ENCODE data around the genes NKAPL and ZKSCAN3.

GRCh38 chr6:26642229-26642473, 17.4 kb downstream of the ZNF322 start:
- PRO-cap: no peak

DNA sequence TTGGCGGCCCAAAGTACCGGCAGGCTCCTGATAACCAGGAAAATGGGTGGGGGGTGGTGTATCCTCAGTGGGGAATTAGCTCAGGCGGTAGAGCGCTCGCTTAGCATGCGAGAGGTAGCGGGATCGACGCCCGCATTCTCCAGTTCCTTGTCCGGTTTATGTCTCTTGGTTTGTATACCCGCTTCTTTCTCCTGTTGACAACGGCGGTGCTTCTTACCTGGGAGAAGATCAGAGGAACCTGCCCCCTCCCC, 70.8 kb upstream of the ZNF322 start:
- PRO-cap: no peak

GRCh38 chr6:27138117-27138958, 744 bp upstream of the H4C9 start:
- PRO-cap: no peak

DNA sequence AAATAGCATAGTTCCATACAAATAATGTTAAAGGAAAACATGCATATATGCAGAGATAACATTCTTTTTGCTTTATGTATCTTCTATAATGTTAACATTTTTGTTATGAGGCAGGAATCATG, 262 bp upstream of the H4C9 start:
- PRO-cap: no peak

DNA sequence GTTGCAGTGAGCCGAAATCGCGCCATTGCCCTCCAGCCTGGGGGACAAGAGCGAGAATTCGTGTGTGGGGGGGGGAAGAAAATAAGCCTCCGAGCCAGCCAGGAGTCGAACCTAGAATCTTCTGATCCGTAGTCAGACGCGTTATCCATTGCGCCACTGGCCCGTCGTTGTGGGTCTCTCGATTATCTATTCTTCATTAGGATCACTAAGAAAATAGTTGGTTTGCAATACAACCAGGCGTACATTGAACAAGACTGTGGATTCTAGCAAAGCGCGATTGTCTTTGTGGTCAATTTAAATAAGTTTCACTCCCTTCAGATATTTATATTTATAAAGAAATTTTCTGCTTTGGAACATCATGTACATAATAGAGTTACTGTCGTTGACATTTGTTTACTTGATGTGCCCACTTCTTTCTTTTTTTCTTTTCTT, 33.7 kb upstream of the PRSS16 start:
- PRO-cap: no peak

DNA sequence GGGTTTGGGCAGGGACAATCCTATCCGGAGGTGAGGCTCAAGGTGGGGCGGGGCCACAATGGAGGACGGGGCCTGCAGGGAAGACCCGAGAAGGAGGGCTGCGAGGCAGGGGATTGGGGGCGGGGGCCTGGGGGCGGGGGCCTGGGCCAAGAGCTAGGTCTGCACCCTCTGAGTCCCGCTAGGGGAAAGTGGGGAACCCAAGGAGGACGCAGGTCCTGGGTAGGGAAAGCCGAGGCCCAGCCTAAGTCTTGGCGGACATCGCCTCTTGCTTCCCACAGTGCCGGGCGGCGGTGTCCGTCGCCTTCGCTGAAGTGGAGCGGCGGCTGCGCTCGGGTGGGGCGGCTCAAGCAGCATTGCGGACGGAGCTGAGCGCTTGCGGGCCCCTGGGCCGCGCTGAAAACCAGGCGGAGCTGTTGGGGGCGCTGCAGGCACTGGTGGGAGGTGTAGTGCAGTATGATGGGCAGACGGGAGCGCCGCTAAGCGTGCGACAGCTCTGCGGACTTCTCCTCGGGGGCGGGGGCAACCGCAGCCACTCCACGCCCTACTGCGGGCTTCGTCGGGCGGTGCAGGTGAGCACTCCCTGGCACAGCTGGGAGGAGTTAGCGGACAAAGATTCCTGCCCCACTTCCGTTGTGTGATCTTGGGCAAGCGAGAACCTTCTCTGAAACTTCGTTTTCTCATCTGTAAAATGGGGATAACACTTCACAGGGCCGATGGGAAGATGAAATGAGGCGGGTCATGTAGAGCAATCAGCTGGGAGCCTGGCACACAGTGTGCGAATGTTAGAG, 4.2 kb downstream of the PRSS16 start:
- PRO-cap: bidirectional peak, plus-strand start at position 58 of the sequence, minus-strand start outside the sequence; bidirectional peak, plus-strand start at position 583 of the sequence, minus-strand start at position 433 of the sequence

DNA sequence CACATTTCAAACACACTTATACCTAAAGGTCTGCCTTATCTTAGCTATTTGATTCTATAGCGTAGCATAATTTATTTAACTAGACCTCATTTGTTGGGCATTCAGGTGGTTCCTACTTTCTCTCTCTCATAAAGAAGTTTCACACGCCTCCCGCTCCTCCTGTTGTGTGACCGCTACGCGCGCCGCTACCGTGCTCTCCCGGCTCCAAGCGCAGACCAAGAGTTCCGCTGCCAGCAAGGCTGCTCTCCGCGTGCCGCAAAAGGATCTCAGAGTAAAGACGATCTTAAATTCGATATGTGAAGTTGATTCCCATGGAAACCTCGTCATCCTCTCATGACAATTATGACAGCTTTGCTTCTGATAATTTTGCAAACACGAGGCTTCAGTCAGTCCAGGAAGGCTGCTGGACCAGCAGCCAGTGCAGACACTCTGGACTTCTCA, 20.4 kb downstream of the PRSS16 start:
- PRO-cap: unidirectional peak, plus-strand start at position 242 of the sequence

DNA sequence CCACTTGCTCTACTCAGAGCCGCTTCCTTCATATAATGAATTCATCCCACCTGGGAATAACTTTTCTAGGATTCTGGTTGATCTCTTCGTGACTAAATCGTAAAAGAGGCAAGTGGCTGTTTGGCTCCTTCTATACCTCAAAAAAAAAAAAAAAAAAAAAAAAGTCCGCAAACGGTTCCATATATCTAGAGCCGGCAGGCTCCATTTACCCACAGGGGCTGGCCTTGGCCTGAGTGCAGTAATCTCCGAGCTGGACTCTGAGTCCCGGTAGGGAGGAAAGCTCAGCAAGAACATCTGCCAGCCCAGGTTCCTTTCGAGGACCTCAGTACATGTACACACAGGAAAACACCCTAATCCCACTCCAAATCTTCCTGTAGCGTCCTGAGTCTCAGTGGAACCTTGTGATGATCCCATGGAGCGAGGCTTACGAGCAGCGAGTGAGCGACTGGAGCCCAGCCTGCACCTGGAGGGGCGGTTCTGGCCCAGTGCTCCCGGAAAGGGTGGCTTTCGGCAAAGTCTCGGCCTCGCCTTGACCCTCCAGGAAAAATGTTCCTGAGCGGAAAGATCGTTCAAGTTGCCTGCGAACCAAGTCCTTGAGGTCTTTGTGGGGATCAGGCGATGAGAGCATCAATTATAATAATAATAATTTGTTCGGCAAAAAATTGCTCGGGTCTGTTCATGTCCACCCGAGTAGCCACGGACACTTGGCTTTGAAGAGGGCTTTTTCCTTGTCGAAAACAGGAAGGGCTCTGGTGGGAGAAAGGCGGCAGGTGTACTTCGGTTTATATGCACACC, 32.1 kb downstream of the PRSS16 start:
- PRO-cap: no peak

DNA sequence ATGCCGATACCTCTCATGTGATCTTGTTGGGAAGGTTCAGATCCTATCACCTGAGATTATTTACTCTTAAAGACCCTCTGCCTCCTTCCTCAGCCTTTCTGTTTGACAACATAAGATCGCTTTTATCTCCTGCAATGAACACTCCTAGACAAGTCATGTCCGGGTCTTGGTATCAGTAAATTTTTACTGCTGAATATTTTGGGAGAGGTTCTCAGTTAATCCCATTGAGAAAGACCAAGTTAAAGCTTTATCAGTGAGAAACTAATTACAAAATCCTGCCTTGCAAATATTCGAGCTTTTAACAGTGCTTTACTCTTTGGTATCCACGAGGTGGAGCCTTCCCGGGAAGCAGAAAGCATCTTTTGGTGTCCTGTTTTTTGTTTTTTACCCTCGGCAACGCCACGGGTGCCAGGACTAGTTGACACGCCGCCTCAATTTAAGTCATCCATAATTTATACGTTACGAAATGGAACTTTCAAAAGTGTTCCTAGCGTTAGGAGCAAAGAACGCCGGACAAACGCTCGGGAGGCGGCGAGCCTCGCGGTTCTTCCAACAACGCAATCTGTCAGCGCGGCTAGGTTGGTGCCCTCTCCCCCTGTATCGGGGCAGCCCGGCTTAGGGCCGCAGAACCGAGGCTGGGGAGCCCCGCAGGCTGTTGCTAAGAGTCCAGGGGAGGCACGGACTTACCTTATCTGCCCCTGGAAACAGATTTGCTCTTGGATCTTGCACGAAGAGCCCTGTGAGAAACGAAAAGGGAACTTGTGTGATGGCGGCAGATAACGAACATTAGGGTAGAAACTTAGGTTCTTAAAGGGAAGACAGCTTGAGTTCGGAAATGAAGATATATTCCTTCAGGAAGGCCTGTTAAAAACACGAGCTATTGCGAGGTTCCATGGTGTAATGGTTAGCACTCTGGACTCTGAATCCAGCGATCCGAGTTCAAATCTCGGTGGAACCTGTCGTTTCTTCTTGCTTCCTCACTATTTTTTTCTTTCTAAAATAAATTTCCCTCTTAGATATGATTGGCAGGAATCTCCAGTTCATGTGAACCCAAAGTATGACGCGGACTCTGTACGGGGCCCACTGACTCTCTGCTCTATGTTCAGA, 46.1 kb upstream of the ZNF184 start:
- PRO-cap: unidirectional peak, minus-strand start at position 788 of the sequence

- PRO-cap: no peak
Observed at GRCh38 chr6:27808352-27808768, 387 bp downstream of the H2AC13 start.

- PRO-cap: no peak
Observed at GRCh38 chr6:27829847-27830456, 1.4 kb downstream of the H4C12 start.

DNA sequence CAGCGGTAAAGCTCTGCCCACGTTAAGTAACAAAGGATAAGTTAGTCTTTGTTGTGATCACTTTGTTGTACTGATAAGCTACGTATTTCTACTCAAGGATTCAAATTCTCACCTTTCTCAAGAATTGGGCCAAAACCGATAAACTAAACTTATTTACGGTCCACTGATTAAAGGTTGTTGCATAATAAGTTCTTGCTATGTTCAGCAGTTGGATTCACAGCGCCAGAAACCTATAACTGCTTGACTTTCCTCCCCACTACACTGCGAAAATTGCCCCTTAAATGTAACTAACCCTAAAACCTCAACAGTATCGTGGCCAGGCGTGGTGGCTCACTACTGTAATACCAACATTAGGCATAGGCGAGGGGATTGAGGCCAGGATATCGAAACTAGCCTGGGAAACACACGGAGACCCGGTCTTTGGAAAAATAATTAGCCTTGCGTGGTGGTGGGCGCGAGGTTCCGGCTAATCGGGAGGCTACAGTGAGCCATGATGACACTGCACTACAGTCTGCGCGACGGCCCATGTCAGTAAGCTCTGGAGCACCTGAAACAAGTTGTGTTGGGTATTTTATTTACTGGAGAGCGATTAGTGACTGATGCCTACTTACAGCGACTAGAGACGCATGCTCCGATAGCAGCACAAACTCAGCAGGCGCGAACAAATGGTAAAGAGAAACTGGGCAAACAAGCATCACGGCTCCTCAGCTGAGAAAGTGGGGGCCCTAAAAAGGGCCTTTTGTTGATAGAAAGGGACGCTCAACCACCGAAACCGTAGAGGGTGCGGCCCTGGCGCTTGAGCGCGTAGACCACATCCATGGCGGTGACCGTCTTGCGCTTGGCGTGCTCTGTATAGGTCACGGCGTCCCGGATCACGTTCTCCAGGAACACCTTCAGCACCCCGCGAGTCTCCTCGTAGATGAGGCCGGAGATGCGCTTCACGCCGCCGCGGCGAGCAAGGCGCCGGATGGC, 617 bp downstream of the H4C12 start:
- PRO-cap: unidirectional peak, plus-strand start at position 198 of the sequence; unidirectional peak, plus-strand start at position 509 of the sequence

- PRO-cap: no peak
Observed at GRCh38 chr6:27836086-27836490, 2.1 kb downstream of the H2AC15 start.

GRCh38 chr6:27894275-27894849, 1.1 kb downstream of the H2BC17 start:
- PRO-cap: unidirectional peak, plus-strand start at chr6:27894592

DNA sequence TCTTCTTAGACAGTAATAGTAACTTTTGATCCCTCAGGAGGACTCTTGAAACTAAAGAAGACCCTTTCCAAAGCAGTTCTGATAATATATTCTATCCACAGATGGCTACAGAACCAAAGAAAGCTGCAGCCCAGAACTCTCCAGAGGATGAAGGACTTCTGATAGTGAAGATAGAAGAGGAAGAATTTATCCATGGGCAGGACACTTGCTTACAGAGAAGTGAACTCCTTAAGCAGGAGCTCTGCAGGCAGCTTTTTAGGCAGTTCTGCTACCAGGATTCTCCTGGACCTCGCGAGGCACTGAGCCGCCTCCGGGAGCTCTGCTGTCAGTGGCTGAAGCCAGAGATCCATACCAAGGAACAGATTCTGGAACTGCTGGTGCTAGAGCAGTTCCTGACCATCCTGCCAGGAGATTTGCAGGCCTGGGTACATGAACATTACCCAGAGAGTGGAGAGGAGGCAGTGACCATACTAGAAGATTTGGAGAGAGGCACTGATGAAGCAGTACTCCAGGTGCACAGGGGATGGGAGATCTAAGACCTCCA, 5.1 kb downstream of the ZNF165 start:
- PRO-cap: no peak

- PRO-cap: no peak
Observed at GRCh38 chr6:28258861-28259481, at the start of gene NKAPL. TSS of gene NKAPL (plus strand) at chr6:28259297.

DNA sequence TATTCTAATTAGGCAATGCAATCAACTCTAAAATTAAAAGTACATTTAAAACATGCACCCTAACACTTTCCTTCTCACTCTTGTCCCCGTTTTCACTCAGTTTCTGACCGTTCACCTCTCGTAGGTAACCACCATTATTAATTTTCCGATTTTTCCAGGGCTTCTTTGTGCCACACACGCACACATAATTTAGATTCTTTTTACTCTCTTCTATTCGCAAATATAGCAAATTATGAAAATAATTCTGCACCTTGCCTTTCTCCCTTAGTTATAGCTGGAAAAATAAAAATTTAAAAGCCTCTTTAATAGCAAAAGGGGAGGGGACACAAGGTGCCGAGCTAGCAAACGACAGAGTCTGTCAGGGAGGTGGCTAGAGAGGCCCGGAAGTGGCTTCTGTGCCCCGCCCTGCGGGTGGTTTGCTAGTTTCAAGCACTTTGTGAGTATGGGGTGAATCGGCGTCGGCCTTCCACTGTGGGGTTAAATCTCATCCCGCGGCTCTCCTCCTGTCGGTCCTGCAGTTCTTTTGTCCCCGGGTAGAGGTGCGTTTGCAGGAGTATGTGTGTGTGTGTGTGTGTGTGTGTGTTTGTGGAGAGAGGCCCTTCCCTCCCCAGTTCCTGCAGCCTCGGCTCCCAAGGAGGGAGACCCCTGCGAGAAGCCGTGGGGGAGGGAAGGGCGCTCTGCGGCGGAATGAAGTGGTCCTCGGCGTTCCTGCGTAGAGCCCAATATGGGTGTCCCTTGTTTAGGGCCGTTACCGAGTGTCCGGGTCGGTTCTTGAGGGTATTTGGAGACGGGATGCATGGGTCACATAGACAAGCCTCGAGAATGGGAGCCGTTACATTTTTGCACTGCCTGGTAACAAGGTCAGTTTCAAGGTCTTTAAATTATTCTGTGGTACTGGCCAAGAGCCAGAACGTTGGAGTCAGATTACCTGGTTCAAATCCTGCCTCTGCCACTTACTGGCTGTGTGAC, at the start of gene ZKSCAN3:
Gene ZKSCAN3, plus strand, starts transcription at position 419 of the 969 bp plus-strand sequence.
- PRO-cap: bidirectional peak, plus-strand start at position 428 of the sequence, minus-strand start at position 357 of the sequence

DNA sequence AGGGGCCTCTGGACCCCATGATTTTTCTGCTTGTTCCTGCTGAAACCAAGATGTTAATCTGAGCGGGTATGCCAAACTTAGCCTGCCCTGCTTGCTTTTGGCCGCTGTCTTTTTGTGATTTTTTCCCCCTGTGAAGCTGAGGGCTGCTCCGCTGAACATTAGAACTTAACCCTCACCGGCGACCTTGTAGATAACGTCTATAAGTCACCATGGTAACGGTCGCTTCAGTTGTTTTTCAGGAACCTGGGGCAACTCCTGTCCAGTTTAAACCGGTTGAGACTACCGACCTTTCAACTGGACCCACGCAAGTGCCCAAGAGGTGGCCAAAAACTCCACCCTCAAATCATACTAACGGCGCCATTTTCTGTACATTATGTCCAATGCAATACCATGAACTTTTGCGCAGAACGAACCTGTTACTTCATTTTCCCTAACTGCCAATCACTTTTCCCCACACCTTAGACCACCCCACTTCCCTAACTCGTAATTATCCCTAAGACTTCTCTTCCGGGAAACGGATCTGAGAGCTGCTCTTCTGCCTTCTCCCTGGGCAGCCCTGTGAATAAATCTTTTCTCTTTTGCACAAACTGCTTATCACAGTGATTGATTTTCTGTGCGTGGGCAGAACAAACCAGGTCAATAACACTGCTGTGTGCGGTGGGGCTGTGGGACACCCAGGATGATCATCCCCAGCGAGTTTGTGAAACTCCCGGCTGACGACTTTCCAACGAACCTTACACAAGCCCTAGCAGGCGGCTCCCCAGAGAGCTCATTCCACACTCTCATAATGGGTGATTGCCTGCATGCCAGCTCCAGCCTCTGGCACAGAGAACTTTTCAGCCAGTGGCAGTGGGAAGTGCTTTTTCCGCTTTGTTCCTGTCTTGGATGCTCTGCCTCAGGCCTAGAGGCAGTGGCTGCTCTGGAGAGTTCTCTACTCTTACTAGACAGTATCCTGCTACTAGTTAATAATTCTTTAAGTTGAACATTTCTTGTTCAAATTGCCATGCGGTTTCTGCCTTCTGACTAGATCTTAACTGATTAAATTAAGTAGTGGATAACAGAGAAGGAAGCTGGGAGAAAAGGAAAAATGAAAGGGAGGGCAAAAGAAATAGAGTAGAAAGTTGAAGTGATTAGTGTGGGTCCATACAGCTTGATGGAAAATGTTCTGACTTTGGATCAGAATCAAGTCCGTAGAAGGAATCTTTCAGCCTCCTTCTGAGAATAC, 28.6 kb downstream of the GPX5 start:
- PRO-cap: no peak

GRCh38 chr6:28555146-28555581, 29.5 kb downstream of the GPX5 start:
- PRO-cap: no peak

- PRO-cap: no peak
Observed at GRCh38 chr6:28710151-28710879, 123.2 kb upstream of the SCAND3 start.

Measured in fallopian tube (tissue), 1 donor.